SK-N-DZ (cell line): ENCODE results near the genes IFIT1 and HECTD2.

GRCh38 chr10:88839932-88840607 lies 11.6 kb downstream of the ANKRD22 start:
RAMPAGE:
- cytosol, long total RNA: no peak
- nucleus, long total RNA: no peak

DNA sequence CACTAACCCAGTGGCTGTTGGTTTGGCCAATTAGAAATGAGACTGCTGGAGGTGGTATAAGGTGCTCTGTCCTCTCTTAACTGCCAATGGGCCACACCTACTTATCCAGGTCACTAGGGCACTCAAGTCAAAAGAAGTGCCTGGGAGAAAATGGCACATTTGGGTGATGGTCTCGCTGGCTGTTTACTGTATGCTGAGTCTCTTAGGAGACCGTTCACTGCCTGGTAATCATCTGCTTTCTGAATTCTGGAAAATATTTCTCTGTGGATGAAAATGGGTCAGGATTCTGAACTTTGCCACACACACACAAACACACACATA lies 16.4 kb downstream of the STAMBPL1 start:
RAMPAGE:
- cytosol, long total RNA: no peak
- nucleus, long total RNA: no peak

DNA sequence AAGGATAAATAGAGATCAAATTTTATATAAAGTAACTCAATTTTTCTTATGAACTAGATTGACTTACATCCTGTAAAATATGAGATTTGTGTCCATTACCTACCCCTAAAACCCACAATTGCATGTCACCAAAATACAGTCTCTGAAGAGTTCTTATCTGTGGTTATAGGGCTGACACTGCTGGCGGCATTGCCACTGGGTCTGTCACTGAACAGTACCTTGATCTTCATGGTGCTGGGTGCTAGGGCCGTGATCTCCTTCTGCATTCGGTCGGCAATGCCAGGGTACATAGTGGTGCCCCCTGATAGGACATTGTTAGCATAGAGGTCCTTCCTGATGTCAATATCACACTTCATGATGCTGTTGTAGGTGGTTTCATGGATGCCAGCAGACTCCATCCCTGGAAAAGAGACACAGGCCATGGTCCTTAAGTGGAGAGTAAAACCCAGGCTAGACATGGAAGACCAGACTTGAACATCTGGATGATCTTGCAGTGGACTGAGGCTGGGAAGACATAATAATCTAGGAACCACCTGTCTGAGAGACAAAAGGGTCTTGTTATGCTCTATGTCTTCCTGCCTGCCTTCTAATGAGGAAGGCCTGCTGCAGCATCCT lies 14.6 kb downstream of the ACTA2 start:
RAMPAGE:
- cytosol, long total RNA: no peak
- nucleus, long total RNA: no peak

GRCh38 chr10:88980169-88980674 lies 10.4 kb upstream of the FAS start:
RAMPAGE:
- cytosol, long total RNA: no peak
- nucleus, long total RNA: no peak

RAMPAGE:
- cytosol, long total RNA: no peak
- nucleus, long total RNA: no peak
Observed at GRCh38 chr10:88990332-88990410, 427 bp upstream of the FAS start.

RAMPAGE:
- cytosol, long total RNA: no peak
- nucleus, long total RNA: no peak
Observed at GRCh38 chr10:89129883-89130495, 77.1 kb downstream of the CH25H start.

GRCh38 chr10:89374009-89374891 lies 3.6 kb upstream of the IFIT1B start:
RAMPAGE:
- cytosol, long total RNA: no peak
- nucleus, long total RNA: no peak

RAMPAGE:
- cytosol, long total RNA: no peak
- nucleus, long total RNA: no peak
Observed at GRCh38 chr10:89392113-89392830, at the start of gene IFIT1. Gene IFIT1, plus strand, starts transcription at chr10:89392623.

DNA sequence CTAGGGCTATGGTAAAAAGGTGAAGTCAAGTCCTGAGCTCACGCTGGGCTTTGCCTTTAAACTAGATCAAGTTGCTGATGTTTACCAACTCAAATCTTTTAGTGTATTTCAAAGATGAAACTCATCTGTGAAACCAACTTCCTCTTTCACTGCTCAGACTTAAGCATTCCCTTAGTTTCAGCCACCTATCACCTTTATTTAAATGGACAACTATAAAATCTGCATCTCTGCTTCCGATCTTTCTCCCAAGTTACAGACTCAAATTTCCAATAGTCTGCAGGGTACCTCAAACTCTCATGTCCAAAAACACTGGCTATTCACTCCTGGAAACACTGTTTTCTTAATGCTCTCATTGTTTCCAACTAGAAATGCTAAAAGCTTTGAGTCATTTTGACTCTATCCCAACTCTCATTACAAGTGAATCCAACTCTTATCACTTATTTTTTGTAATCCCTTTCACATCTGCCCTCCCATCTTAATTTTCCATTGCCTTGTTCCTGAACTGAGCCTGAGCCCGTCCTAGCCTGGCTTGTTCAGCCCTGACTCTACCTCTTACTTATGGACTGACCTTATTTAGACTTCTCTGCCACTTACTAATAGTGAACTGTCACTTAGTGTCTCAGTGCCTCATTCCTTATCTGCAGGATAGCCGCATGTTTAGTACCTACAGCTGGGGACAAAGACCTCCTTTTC lies 56.8 kb downstream of the SLC16A12 start:
RAMPAGE:
- cytosol, long total RNA: no peak
- nucleus, long total RNA: no peak

GRCh38 chr10:89516084-89516802 lies 19.2 kb downstream of the SLC16A12 start:
RAMPAGE:
- cytosol, long total RNA: no peak
- nucleus, long total RNA: no peak

GRCh38 chr10:89558551-89559268 lies 23.3 kb upstream of the SLC16A12 start:
RAMPAGE:
- cytosol, long total RNA: no peak
- nucleus, long total RNA: no peak

RAMPAGE:
- cytosol, long total RNA: no peak
- nucleus, long total RNA: no peak
Observed at GRCh38 chr10:89602840-89603478, 42.1 kb downstream of the PANK1 start.

GRCh38 chr10:89699791-89700226 lies 1.6 kb upstream of the KIF20B start:
RAMPAGE:
- cytosol, long total RNA: no peak
- nucleus, long total RNA: no peak

DNA sequence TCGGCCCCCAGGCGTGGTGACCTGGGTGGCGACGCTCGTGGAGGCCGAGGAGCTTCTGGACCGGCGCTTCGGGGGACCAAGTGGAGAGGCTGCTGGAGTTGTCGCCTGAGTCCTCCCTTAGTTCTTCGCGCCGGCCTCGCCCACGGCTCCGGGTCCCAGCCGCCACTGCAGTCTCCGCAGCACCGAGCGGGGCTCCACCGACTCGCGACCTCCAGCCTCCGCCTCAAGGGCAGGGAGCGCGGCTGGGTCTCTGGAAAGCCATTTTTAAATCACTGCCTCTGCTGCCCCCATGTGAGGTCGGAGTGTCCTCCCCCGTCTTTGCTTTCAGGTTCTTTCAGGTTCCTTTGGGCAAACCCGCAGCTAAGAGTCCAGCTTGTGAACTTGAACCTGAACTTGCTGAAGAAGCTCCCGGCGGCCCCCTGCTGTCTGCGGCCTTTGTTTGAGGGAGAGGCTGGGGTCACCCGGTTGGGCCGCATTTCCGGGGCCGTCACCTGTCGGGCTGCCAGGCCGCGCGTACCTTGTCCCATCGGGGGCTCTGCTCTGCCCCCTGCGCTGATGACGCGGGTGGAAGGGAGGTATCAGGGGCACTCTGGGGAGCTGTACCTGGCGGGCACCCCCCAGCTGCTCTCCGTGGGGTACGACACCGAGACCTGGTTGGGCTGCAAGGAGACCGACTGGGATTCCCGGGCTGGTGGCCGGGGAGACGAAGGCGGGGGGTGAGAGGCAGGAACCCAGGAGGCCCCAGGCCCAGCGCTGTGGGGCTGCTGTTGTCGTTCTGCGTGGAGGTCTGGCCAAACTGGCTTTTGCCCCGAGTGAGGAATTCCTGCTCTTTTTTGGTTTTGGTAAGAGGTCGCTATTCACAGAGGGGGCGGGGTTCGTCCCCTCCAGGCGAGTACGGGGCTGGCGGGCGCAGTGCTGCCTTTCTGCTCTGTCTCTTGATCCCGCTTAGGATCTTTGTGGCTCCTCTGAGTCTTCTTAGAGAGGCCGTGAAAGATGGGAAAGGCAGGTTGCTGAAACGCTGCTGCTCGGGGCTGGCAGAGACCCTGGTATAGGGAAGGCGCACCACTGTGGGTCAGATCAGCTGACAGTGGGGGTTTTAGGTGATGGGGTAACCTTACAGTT lies 136.3 kb downstream of the KIF20B start:
RAMPAGE:
- cytosol, long total RNA: no peak
- nucleus, long total RNA: no peak

DNA sequence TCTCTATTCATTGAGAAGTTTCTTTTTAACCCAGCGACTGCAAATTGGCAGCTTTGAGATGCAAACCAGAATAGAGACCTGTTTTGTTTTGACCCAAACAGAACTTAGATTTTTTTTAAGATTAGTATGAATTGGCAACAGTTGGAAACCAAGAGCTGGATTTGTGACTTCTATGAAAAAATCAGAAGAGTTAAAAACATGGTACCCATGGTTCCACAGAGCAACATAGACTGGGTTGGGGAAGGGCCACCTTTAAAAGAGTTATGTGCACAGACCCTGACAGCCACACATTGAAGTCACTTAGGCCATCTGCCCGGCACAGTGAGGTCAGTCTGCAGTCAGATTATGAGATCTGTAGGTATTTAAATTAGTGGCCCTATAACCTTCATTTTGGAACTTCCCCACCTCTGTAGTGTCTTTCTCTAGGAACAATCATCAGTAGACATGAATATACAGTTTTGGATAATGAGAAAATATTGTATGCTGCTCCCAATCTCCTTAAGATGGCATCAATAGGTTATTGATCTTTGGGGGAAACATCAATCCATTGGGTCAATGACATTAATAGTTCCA lies 7.1 kb downstream of the ANKRD1 start:
RAMPAGE:
- cytosol, long total RNA: no peak
- nucleus, long total RNA: no peak

DNA sequence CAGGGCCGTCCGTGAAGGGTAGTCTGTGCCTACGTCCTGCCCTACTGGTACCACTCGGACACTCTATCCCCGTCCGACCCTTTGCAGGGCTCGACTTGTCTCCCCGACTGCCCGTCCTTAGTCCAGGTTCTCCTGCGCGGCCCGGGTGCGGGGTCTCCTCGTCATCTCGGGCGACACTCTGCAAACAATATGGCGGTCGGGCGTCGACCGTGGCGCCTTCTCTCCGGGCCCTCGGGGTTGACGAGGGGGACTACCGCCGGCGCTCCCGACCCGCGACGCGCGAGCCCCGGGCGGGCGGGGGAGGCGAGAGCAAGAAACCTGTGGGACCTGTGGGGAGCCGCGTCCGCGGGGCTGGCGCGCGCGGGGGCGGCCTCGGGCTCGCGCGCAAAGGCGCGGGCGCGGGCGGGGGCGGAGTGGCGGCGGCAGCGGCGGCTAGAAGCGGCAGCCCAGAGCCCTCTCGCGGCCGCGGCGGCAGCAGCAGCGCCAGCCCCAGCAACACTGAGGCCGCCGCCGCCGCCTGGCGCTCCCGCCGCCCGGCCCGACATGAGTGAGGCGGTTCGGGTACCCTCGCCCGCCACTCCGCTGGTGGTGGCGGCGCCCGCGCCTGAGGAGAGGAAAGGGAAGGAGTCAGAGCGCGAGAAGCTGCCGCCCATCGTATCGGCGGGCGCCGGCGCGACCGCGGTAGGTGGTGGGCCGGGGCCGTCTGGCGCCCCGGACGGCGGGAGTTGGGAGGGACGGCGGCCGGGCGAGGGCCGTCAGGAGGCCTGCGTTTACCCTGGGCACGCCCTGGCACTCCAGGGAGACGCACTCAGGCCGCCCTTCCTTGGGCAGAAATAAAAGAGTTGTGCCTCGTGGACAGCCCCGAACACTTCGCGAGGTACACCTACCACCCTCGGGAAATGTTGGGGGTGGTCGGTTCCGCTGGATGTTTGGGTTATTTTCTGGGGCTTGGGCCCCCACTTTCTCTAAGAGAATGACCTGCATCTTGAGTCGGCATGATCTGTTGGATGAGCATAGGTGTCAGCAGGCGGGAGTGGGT lies at the start of gene HECTD2:
Gene HECTD2, plus strand, starts transcription at position 449 of the 1,039 bp plus-strand sequence.
RAMPAGE:
- cytosol, long total RNA: start-site peak on the plus strand centred at position 528 of the sequence, 37 bp wide, 90 and 244 reads in 2 replicates
- nucleus, long total RNA: start-site peak on the plus strand centred at position 512 of the sequence, 65 bp wide, 915 and 95 reads in 2 replicates

DNA sequence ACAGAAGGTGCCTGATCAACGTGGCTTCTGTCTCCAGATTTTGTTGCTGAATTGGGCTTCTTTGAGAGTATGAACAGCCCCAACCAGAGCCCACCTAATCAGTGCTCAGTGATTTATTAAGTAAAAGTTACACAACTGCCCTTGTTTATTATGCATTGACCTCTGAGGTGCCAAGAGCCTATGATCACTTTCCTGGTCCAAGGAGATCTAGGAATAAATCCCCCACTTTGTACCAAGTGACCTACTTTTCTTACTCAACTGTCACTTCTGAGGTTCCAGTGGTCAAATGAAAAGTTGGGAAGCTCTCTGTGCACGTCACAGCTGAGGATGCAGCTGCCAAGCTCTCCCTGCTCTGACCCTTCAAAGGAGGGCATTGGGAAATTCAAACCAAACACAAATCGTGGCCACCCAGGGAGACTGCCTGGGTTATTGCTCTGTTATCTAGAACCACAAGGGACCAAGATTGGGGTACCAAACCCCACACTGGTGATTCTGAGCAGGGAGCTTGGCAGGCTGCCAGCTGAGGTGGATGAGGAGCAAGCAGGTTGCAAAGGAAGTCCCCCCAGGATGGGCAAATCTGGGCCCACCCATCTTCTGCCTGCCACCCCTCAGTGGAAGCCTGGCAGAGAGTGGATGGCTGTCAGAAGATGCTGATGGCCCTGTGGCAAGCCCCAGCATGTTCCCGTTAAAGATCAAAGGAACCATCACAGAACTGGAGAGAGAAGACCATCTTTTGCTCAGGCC lies 106.9 kb downstream of the PPP1R3C start:
RAMPAGE:
- cytosol, long total RNA: no peak
- nucleus, long total RNA: no peak

DNA sequence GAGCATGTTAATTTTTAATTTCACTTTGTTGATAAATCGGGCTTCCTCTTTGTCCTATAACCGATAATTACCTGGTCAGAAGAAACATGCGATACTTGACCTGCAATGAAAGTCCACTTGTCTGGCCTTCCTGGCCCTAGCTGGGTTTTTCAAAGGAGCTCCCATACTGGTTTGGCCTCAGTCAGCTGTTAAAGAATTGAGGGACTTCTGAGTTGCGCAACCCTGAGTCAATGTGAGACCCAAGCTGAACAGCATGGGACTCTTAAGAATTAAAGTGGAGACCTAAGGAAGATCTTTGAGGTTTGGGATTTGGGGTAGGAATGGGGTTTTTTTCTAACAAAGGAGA lies 76.0 kb downstream of the PPP1R3C start:
RAMPAGE:
- cytosol, long total RNA: no peak
- nucleus, long total RNA: no peak

DNA sequence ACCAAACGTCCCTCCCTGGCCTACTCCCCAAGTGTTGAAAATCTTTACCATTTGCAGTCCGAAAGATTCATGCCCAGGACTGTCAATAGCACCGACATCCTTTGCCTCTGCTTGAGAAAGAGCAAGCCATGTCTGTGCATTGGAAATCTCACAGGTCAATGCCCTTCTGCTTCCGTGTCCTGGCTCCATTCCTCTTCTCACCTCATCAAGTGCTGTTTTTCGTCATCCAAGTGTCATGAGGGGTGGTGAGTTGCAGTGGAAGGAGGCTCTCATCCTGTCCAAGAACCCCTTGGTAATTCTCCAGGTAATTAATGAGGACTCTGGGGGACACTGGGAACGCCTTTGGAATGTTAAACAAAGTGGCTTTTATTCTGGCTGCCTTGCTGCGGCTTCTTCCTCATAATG lies 57.9 kb downstream of the PPP1R3C start:
RAMPAGE:
- cytosol, long total RNA: no peak
- nucleus, long total RNA: no peak

GRCh38 chr10:91607404-91608330 lies 25.2 kb downstream of the PPP1R3C start:
RAMPAGE:
- cytosol, long total RNA: no peak
- nucleus, long total RNA: no peak